ENCODE results near the genes SHC2, TPGS1, BSG, MISP and R3HDM4.

DNA sequence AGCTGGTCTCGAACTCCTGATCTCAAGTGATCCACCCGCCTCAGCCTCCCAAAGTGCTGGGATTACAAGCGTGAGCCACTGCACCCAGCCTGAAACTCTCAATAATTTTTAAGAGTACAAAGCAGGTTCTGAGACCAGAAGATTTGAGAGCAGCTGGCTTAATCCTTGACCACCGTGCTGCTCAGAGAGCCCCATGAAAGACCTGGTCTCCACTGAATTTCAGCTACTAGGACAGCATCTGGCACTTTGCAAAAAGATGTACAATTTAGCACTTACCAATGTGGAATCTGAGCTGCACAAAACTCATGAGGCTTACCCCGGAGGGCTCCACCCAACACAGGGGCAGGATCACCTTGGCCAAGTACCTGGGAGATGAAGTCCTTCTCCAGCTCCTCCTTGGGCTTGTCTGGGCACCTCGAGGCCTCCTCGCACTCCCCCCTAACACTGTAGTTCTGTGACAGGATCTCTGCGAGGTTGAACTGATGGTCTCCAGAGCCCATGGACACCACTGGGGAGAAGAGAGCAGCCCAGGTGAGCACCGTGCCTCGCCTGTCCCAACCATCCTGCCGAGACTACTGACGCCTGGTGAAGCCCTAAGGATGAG is 10.5 kb downstream of the MIER2 start:
- RRBS = no CpG with 5 or more reads among the region's 12 CpGs

DNA sequence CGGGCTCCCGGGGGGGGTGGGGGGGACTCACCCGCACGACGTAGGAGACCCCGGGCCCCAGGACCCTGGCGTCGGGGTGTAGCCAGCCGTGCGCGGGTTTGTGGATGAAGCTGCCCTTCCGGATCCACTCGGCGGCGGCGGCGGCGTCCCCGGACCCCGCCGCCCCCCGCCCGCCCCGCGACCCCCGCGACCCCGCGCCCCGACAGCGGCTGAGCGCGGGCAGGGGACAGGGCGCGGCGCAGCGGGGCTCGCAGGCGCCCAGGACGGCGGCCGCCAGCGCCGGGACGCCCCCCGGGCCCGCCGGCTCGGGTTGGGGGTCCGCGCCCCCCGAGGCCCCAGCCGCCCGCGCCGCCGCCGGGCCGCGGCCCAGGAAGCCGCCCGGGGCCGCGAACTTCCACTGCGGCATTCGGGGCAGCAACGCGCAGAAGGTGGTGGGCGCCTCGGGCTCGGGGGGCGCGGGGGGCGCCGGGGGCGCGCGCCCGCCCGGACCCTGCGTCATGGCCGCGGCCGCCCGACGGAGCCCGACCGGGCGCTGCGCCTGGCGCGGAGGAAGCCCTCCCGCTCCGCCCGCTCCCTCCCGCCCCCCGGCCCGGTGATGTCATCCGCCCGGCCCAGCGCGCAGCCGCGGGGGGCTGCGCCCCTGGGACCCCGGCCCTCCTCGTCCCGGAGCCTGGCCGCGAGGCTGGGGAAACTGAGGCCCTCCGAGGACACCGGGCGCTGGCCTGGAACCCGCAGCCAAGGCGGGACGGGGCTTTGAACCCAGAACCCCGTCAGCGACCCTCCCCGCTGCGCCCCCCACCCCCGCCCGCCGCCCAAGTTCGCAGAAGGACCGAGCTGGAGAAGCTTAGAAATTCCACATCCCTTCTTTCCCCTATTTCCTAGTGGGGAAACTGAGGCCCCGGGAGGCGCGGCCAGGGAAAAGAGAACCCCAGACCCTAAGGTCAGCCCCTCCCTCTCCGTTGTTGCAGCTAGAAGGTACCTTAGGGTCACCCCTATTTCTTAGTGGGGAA is at the start of gene SHC2:
Gene SHC2, minus strand, starts transcription at position 536 of the 1,010 bp plus-strand sequence.
- RRBS = 3% methylated on average over 65 of the region's 129 CpGs

DNA sequence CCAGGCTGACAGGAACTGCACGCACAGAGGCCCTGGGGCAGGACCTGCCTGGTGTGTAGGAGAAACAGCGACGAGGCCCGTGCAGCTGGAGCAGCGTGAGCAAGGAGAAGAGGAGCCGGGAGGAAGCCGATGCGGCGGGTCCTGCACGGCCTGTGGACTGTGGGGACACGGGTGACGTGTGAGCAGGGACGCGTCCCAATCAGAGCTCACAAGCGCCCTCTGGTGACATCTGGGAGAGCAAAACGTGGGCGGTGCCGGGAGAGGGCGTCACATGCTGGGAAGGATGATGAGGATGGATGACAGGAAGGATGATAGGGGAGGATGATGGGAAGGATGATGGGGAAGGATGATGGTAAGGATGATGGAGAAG is 5.3 kb upstream of the ODF3L2 start:
- RRBS = no CpG with 5 or more reads among the region's 19 CpGs

DNA sequence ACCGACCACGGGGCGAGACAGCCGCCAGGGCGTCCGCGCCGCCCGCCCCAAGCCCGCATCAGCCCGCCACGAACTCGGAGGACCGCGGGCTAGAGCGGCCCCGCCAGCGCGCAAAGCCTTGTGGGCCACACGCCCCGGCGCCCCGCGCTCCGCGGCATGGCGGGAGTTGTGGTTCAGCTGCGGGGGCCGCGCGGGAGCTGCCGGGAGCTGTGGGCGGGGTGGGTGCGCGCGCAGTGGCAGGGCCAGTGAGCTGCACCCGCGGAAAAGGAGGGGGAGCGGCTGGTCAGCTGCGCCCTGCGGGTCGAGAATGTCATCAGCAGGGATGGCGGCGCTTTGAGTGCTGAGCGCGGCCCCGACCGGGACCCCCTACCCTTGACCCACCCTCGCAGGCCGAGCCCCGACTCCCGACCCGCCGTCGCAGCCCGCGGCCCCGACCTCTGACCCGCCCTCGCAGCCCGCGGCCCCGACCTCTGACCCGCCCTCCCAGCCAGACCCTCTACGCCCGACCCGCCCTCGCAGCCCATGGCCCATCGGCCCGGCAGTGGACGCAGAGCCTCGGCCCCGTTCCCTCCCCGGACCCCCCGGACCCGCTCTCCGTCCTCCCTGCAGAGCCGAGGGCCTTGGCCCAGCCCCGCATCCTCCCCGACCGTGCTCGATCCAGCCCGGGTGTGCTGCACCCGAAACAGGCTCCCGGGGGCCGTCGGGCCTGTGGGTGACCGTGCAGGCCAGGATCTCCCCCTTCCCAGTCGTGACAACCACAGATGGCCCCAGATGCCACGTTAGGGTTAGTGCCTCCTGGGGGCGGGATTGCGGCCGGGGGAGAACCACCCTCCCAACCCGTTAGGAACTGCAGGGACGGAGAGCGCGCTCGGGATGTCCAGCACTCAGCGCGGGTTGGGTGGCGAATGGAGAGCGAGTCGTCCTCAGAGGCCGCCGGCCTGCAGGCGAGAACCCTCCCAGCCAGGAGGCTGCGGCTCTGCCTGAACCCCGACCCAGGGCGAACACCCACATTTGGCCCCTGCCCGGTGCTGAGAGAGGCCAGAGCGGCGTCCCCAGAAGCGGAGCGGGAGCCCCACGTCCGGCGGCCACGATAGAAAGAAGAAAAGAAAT is 7.0 kb upstream of the MADCAM1 start:
- RRBS = 22% methylated on average over 39 of the region's 118 CpGs

DNA sequence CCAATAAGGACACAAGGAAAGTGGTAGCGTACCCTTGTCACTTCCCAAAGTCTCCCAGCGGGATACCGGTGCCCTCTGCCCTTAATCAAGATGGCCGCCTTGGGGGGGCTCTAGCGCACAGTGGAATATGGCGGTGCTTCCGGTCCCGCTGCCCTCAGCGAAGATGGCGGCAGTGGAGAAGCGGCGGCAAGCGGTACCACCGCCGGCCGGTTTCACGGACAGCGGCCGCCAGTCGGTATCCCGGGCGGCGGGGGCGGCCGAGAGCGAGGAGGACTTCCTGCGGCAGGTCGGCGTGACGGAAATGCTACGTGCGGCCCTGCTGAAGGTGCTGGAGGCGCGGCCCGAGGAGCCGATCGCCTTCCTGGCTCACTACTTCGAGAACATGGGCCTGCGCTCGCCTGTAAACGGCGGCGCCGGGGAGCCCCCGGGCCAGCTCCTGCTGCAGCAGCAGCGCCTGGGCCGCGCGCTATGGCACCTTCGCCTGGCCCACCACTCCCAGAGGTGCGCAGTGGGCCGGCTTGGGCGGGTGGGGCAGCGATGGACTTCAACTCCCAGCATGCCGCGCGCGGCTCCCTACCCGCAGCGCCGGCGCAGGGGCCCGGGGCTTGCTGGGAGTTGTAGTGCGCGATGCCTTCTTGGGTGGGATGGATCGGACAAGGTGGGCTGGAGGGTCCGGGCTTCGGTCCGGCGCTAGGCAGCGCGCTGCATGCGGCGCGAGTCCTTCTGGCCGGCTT is at the start of gene TPGS1:
Gene TPGS1, plus strand, starts transcription at position 154 of the 734 bp plus-strand sequence.
- RRBS = 2% methylated on average over 46 of the region's 76 CpGs

DNA sequence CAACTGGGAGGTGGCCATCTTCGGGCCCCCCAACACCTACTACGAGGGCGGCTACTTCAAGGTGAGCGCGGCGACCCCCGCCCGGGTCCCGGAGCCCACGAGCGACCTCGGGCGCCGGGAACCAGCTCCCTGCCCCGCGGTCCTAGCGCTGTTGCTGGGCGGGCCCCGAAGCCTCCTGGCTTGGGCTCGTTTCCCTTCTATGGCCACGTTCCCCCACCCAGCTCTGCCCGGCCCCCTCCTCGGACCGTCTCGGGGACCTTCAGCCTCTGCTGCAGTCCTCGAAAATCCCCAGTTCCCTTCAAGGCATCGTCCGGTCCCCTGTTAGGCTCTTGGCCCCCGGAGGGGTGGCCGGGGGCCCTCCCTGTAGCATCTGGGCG is 476 bp downstream of the CDC34 start:
- RRBS = under 1% methylated on average over 20 of the region's 31 CpGs

DNA sequence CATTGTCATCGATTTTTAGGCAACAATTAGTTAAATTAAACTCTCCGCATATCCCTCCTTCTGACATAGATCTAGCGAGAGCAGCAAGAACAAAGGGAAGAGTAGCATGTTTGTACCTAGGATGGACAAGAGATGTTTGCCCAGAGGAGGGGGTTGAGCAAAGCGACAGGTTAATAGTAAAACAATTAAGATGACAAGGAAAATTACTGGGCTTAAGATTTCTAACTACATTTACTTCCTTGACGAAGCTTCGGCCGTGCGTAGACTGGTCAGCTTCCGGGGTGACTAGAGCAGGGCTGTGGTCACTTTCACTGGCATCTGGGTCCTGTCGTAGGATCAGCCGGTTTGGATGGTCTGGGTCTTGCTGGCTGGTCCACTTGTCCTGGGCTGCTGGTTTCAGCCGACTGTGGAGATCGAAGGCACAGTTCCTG is 5.2 kb upstream of the BSG start:
- RRBS = 53% methylated on average over 3 of the region's 13 CpGs

DNA sequence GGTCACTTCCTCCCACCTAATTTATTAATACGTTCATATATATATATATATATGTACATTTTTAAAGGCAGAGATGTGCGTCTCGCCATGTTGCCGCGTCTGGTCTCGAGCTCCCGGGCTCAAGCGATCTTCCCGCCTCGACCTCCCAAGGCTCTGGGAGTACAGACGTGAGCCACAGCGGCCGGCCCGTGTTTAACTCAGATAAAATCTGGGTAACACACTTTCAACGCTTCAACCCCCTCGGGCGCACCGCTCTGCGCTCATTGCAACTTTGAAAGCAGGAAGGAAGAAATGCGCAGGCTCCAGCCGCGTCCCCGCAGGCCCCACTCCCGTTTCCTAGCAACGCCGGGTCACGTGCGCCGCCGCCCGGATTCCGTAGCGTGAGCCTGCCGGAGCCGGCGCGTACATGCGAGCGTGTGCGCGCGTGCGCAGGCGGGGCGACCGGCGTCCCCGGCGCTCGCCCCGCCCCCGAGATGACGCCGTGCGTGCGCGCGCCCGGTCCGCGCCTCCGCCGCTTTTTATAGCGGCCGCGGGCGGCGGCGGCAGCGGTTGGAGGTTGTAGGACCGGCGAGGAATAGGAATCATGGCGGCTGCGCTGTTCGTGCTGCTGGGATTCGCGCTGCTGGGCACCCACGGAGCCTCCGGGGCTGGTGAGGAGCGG is at the start of gene BSG:
Gene BSG, plus strand, starts transcription at position 545 of the 661 bp plus-strand sequence.
- RRBS = 2% methylated on average over 44 of the region's 80 CpGs

DNA sequence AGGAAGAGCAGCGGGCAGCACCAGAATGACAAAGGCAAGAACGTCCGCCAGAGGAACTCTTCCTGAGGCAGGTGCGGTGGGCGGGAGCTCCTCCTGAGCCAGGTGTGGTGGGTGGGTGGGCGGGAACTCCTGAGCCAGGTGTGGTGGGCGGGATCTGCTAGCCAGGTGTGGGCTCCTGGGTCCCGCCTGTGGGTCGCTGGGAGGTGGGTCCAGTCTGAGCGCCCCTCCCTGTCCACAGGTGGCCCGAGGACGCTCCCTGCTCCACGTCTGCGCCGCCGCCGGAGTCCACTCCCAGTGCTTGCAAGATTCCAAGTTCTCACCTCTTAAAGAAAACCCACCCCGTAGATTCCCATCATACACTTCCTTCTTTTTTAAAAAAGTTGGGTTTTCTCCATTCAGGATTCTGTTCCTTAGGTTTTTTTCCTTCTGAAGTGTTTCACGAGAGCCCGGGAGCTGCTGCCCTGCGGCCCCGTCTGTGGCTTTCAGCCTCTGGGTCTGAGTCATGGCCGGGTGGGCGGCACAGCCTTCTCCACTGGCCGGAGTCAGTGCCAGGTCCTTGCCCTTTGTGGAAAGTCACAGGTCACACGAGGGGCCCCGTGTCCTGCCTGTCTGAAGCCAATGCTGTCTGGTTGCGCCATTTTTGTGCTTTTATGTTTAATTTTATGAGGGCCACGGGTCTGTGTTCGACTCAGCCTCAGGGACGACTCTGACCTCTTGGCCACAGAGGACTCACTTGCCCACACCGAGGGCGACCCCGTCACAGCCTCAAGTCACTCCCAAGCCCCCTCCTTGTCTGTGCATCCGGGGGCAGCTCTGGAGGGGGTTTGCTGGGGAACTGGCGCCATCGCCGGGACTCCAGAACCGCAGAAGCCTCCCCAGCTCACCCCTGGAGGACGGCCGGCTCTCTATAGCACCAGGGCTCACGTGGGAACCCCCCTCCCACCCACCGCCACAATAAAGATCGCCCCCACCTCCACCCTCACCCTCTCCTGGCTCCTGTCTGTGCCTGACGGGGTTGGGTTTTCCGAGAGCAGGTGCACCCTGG is 6.8 kb upstream of the HCN2 start:
- RRBS = 81% methylated on average over 11 of the region's 46 CpGs

GRCh38 chr19:590290-590694 is 611 bp downstream of the HCN2 start:
- RRBS = 2% methylated on average over 42 of the region's 61 CpGs

- RRBS = 68% methylated on average over 5 of the region's 14 CpGs
Measured at GRCh38 chr19:677559-678008, 1.4 kb downstream of the FSTL3 start.

DNA sequence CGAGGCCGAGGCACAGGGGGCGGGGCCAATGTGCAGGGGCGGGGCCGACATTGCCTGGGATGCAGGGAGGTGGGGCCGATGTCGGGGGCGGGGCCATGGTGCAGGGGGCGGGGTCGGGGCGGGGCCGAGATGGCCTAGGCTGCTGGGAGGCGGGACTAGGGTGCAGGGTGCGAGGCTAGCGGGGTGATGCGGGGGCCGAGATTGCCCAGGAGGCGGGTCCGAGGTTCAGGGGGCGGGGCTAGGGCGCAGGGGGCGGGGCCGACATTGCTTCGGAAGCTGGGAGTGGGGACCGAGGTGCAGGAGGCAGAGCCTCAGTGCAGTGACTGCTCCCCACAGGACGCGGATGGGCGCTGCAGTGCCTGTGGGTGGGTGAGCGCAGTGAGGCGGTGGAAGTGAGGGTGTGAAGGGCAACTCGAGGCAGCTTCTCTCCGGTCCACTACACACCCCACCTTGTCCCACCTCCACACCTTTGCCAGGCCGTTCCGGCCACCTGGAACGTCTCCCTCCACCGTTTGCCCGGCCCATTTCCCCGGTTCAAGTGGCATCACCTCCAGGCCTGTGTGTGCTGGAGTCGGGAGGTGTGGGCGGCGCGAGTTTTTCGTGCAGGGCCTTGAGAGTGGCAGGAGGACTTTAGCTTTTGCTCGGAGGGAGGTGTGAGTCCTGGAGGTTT is 4.6 kb upstream of the PALM start:
- RRBS = 7% methylated on average over 3 of the region's 44 CpGs

- RRBS = no CpG with 5 or more reads among the region's 7 CpGs
Measured at GRCh38 chr19:744759-745076, 6.2 kb upstream of the MISP start.

DNA sequence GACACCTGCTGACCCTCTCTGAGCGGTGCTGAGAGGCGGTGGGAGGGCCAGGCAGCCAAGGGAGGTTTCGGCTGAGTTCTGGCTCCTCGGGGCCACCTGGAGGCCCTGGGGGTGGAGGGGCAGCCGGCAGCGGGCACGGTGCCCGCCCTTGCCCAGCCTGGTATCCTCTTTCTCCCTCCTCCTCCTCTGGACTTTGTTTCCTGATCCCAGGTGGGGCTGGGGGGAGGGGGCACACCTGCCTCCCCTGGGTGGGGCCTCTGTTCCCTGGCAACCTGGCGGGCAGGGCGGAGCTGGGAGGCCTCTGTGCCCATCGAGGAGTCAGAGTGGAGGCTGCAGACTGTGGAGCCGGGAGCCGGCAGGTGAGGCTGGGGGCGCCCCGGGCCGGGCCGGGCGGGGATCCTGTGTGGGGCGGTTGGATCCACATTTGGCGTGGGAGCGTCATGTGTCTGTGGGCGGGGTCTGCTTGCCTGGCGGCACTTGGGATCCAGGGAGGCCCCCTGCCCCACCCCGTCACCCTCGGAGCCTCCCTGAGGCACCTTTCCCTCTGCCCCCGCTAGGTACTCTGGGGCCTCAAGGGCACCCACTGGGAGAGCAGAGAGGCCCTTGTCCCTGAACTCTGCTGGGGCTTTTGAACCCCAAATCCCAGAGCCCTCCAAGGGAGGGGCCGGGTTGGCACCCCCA is at the start of gene MISP:
Gene MISP, plus strand, starts transcription at position 300 of the 681 bp plus-strand sequence.
- RRBS = no CpG with 5 or more reads among the region's 27 CpGs

- RRBS = no CpG with 5 or more reads among the region's 16 CpGs
Measured at GRCh38 chr19:802065-802593, 4.9 kb downstream of the PTBP1 start.

- RRBS = 93% methylated on average over 5 of the region's 62 CpGs
Measured at GRCh38 chr19:813420-814070, 8.2 kb downstream of the PLPPR3 start.

DNA sequence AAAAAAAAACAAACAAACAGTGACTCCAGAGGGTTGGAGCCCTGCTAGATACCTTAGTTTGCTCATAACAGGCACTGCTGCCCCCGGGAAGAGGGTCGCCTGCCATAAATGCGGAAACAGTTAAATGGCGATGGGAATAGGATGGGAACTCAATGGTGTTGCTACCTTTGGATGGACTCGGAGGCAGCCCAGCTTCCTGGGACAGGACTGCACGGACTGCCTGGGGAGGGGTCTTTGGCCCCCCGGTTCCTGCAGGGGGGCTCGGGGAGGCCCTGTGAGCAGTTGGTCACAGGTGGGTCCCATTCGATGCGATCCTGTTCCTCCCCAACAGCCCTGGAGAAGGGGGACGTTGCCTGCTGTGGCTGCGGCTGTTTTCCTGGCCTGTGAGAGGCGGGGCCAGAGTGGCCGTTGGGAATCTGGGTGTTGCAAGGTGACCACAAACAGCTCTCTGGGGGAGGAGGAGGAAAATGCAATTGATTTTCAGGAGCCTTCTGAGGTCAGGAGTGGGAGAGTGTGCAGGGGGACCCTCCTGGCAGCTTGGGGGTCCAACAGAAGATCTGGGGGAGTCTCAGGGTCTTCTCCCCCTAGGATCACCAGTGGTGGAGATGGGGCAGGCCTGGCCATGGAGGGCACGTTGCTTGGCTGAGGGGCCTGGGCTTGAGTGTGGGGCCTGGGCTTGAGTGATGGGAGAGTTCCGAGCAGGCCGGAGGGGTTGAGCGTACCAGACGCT is 1.9 kb upstream of the PLPPR3 start:
- RRBS = no CpG with 5 or more reads among the region's 19 CpGs

DNA sequence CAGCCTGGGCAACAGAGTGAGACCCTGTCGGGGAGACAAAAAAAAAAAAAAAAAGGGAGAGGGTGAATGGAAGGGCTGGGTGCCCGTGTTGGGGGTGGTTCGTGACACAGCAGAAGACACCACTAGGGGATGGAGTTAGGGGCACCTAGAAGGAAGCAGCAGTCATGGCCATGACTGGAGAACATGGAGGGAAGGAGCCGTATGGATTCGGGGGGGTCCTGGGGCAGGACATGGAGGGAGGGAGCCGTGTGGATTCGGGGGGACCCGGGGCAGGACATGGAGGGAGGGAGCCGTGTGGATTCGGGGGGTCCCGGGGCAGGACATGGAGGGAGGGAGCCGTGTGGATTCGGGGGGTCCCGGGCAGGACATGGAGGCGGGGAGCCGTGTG is 11.1 kb downstream of the CFD start:
- RRBS = 98% methylated on average over 3 of the region's 16 CpGs

GRCh38 chr19:875094-875797 is 15.8 kb downstream of the CFD start:
- RRBS = 97% methylated on average over 9 of the region's 34 CpGs

GRCh38 chr19:912554-913424 is at the start of gene R3HDM4:
TSS of gene R3HDM4 (minus strand) at chr19:913219.
- RRBS = 2% methylated on average over 56 of the region's 98 CpGs

Measured in mononuclear cell (primary cell).